Measurements from ENCODE around the genes EFCAB7 and AK4.

- PRO-cap, result no peak
- RAMPAGE, long total RNA, 4 experiments, result no peak in any of the 4 experiments
These were observed 47.2 kb downstream of the KANK4 start for GRCh38 chr1:62271927-62272455.

- PRO-cap, result bidirectional peak, plus-strand start at chr1:62726137, minus-strand start at chr1:62725999
- RAMPAGE, long total RNA, 4 experiments, result no peak in any of the 4 experiments
These were observed 37.7 kb upstream of the DOCK7 start for GRCh38 chr1:62725891-62726275.

DNA sequence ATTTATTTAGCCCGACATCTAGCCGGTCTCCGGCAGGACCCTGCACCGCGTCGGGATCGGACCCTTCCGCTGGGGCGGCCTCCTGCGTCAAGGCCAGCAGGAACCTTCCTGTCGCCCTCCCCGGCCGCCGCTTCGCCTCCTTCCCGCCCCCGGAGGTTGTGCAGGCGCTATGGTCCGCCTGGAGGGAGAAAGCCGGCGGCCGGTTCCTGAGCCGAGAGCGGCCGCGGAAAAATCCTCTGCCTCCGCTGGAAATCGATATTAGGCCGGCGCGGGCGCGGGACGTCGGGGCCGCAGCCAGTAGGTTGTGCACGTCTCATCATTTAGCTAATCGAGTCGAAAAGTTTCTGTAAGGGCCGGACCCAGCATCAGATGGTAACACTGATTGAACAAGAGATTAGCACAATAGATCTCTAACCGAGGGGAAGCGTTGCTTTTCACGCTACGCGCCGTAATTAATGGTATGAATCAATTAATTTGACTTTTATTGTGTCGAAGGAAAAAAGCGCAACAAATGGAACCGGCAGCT, 2.7 kb upstream of the FOXD3 start:
- PRO-cap, result no peak
- RAMPAGE, long total RNA, 4 experiments, result no peak in any of the 4 experiments

- PRO-cap, result bidirectional peak, plus-strand start at chr1:63523552, minus-strand start at chr1:63523201
- RAMPAGE, long total RNA, 4 experiments, result start-site peak on the plus strand in 3 of 4 experiments, at chr1:63523350-63523576 at its widest, 25 to 176 reads per replicate; start-site peak on the minus strand in 3 of 4 experiments, at chr1:63523167-63523266 at its widest, 18 to 62 reads per replicate
These were observed at the start of gene EFCAB7 for GRCh38 chr1:63523028-63524298. EFCAB7 (plus strand) TSS chr1:63523525.

DNA sequence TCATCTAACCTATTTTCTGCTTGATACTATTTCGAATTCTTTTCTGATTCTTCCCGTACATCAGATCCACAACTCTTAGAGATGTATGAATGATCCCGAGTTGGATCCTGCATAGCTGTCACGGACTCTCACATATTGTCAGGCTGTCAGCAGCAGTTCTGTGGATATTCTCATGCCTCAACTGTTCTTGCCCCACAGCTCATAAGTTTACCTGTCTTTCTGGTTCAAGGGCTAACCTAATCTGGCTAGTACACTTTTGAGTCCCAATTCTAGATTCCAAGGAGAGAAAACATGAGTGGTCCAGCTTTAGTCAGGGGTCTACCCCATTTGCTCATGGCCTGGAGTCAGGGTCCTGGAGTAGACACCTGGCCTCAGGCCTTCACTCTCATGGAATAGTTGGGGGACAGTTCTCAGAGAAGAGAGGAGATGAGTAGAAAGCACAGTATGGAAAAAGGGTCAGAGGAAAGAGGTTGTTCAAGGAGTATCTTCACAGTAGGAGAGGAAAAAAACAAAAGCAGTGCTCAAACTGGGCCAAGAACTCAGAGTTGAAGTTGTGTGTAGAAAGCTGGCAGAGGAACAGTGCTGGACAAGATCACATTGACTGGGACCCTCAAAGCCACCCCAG, 25.8 kb downstream of the PGM1 start:
- PRO-cap, result no peak
- RAMPAGE, long total RNA, 4 experiments, result no peak in any of the 4 experiments

DNA sequence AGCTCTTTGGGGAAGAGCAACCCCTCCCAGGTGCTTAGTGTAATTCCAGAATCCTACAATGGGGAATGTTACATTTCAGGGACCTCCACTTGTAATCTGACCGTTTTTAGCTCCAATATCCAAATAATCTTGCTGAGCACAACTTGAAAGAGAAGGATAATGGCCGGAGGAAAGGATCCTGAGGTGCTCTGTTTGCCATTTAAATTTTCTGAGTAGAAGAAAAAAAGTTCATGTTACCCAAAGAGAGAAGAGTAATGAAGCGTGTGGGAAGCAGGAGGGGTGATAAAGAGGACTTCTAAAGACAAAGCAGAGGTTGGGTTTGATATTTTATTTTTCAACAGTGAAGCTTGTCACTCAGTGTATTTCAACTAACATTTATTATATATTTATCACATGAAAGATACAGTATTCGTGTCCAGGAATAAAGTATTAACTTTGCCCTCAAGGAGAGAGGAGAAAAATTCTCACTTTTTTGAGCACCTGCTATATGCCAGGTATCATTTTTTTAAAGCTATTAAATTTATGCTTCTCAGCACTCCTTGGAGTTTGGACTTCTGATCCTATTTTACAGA, 7.1 kb downstream of the ROR1 start:
- PRO-cap, result no peak
- RAMPAGE, long total RNA, 4 experiments, result no peak in any of the 4 experiments

- PRO-cap, result no peak
- RAMPAGE, long total RNA, 4 experiments, result no peak in any of the 4 experiments
These were observed 36.7 kb downstream of the ROR1 start for GRCh38 chr1:63810360-63811079.

DNA sequence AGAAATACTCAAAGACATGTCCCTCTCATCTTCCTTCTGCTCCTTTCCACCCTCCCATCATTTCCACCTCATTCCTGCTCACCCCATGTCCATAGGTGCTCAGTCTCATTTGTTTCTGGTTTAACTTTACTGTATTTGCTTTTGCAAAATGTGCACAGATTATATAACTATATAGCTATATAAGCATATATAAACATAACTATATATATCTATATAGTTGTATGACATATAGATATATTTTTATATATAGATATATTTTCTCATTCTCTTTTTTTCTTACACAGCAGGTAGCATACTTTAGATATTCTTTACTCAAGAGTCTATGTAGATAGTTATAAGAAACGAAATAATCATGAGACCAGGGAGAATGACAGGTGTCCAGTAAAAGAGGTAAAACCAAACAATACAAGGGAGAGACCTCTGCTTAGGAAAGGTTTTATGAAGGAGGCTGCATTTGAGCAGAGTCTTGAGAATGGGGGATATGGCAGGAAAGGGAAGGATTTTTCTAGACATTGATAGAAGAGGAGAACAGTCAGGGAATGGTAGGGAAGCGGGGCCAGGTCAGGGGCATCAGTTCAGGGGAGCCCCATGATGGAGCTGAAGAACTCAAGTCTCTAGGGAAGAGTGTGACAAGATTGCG, 129.8 kb downstream of the ROR1 start:
- PRO-cap, result no peak
- RAMPAGE, long total RNA, 4 experiments, result no peak in any of the 4 experiments

- PRO-cap, result no peak
- RAMPAGE, long total RNA, 4 experiments, result no peak in any of the 4 experiments
These were observed 182.0 kb upstream of the UBE2U start for GRCh38 chr1:64021356-64021853.

- PRO-cap, result no peak
- RAMPAGE, long total RNA, 4 experiments, result no peak in any of the 4 experiments
These were observed 137.2 kb downstream of the CACHD1 start for GRCh38 chr1:64606868-64607756.

DNA sequence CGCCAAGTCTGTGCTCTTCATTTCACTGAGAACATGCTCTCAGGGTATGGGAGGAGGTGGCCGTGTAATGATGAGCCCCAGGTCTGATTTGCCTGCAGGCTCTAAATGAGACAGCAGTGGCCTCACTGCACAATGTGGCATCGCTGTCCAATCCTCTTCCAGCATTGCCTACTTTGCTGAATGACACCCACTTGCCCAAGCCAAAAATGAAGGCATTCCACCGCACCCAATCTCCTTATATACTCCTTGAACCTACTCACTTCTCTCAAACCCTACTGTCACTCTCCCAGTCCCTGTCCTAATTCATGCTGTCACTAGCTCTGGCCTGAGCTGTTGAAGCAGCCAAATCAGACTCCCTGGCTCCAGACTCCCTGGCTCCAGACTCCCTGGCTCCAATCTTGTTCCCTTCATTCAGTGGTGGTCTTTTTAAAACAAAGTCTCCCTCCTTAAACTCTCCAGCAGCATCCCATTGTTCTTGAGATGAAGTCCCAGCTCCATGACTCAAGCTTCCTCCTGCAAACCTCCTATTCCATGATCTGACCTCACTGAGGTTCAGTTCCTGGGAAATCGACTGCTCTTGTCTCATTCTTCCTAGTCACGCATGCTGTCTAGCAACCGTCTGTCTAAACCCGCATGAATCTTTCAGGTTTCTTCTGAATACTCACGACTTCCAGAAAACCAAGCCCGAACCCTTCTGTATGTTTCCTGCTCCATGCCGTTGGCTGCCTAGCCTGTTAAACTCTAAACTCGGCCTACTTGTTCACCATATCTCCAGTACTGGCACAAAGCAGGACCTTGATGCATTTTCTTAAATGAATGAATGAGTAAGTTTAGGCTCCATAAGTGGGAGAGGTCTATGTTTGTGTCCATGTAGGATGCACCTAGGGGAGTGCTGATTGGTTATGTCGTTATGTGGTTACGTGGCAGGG, 91.8 kb downstream of the RAVER2 start:
- PRO-cap, result no peak
- RAMPAGE, long total RNA, 4 experiments, result no peak in any of the 4 experiments

GRCh38 chr1:64845273-64846076, 100.6 kb downstream of the RAVER2 start:
- PRO-cap, result no peak
- RAMPAGE, long total RNA, 4 experiments, result no peak in any of the 4 experiments

- PRO-cap, result no peak
- RAMPAGE, long total RNA, 4 experiments, result no peak in any of the 4 experiments
These were observed 99.5 kb downstream of the JAK1 start for GRCh38 chr1:64866762-64867431.

- PRO-cap, result no peak
- RAMPAGE, long total RNA, 4 experiments, result no peak in any of the 4 experiments
These were observed 43.6 kb downstream of the JAK1 start for GRCh38 chr1:64922451-64923469.

GRCh38 chr1:64933066-64934248, 32.9 kb downstream of the JAK1 start:
- PRO-cap, result no peak
- RAMPAGE, long total RNA, 4 experiments, result no peak in any of the 4 experiments

- PRO-cap, result no peak
- RAMPAGE, long total RNA, 4 experiments, result no peak in any of the 4 experiments
These were observed 2.8 kb downstream of the JAK1 start for GRCh38 chr1:64963343-64964094.

GRCh38 chr1:64982188-64982556, 15.8 kb upstream of the JAK1 start:
- PRO-cap, result no peak
- RAMPAGE, long total RNA, 4 experiments, result no peak in any of the 4 experiments

DNA sequence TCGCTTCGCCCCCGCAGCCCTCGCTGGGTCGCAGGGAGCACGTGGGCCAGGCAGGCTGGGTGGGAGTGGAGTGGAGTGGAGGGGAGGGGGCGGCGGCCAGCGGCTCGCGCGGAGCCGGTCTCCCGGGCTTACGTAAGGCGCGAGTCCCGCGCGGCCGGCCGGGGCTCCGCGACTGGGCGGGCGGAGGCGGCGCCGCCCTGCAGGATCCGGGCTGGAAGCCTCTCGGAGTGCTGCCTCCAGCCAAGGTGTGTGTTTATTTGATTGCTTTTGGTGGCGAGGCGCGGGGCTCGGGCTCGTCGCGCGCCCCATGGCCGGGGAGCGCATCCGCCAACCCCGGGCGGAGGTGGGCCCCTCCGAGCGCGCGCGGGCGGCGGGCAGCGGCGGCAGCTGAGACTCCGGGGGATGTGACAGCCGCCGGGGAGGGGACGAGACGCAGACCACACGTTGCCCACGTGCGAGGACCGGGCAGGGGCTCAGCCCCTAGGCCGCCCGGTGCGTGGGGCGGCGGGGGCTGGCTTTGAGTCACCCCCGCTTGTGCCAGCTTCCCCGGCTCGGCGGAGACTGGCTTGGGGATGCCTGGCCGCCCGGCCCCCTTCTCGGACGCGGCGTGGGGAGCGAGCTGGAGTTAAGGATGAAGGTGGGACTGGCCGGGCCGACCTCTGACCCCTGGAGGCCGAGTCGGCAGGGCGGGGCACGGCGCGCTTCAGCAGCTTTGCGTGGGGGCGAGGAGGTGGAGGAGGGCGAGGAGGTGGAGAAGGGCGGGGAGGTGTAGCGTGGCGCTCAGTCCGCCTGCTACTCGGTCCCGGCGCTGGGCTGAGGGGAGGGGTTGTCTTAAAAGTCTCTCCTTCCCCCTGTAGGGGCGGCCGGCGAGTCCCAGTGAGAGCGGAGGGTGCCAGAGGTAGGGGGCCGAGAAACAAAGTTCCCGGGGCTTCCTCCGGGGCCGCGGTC, at the start of gene AK4:
Gene AK4 (plus strand): TSS at position 783 of the 948 bp plus-strand sequence.
- PRO-cap, result bidirectional peak, plus-strand start at position 202 of the sequence, minus-strand start at position 174 of the sequence; bidirectional peak, plus-strand start at position 405 of the sequence, minus-strand start at position 406 of the sequence; bidirectional peak, plus-strand start at position 783 of the sequence, minus-strand start at position 559 of the sequence
- RAMPAGE, long total RNA, 4 experiments, result start-site peak on the plus strand in 4 of 4 experiments, centred at positions 186 to 869 of the sequence, 18 to 621 reads per replicate

- PRO-cap, result no peak
- RAMPAGE, long total RNA, 4 experiments, result no peak in any of the 4 experiments
These were observed 44.8 kb upstream of the DNAJC6 start for GRCh38 chr1:65264373-65265077.

- PRO-cap, result no peak
- RAMPAGE, long total RNA, 4 experiments, result no peak in any of the 4 experiments
These were observed 4.6 kb upstream of the LEPR start for GRCh38 chr1:65415760-65416307.